Pericardium fibroblast (primary cell): ENCODE results near the gene CARD14.

GRCh38 chr17:78891415-78891709 lies 11.6 kb downstream of the CEP295NL start:
- RAMPAGE, long total RNA: no peak

GRCh38 chr17:78971967-78972490 lies 7.7 kb downstream of the LGALS3BP start:
- RAMPAGE, long total RNA: no peak

DNA sequence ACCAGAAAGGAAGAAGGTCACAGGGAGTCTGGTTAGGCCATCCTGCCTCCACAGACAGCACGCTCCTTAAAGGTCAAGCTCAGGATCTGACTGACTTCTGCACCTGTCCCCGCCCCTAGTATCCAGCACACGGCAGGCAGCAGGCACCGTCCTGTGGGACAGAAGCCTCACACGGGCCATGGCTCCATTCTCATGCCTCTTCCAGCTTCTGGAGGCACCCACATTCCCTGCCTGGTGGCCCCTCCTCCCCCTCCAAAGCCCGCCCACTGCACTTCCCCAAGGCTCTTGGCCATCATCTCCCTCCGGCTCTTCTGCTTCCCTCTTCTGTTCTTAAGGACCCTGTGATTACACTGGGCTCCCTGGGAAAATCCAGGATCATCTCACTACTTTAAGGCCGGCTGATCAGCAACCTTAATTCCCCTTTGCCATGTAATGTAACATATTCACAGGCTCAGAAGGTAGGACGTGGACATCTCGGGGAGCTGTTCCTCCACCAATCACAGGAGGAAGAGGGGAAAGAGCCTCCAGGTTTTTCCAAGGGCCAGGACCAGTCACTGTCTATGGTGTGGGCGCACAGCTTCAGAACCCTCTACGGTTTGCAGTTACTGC lies 3.5 kb downstream of the CANT1 start:
- RAMPAGE, long total RNA: no peak

GRCh38 chr17:79092213-79092553 lies 17.6 kb downstream of the ENGASE start:
- RAMPAGE, long total RNA: no peak

- RAMPAGE, long total RNA: no peak
These were observed 231.2 kb downstream of the ENGASE start for GRCh38 chr17:79305753-79306256.

DNA sequence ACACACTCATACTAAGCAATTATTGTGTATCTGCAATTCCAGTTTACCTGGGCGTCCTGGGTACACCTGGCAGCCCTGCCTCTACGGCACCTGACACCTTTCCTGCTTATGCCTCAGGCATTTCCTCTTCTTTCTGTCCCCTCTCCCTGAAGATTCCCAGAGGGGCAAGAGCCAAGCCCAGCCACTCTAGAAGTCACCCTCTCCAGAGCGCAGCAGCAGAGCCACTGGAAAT lies 37.9 kb downstream of the RBFOX3 start:
- RAMPAGE, long total RNA: no peak

DNA sequence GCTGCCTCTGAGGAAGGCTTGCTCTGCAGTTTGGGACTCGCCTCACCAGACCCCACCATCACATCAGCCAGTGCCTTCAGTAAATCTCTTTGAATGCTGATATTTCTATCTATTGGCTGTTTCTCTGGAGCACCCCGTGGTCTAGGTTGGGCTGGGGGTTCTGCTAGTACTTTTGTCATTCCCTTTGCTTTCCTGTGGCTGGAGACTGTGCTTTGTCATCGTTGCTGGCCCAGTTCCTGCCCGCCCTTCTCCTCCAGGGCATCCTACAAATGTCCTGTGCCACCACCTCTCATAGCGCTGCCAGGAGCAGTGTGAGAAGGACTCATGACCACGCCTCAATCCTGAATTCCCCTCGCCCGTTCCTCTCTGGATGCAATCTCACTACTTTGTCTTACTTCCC lies 8.0 kb upstream of the CBX2 start:
- RAMPAGE, long total RNA: no peak

DNA sequence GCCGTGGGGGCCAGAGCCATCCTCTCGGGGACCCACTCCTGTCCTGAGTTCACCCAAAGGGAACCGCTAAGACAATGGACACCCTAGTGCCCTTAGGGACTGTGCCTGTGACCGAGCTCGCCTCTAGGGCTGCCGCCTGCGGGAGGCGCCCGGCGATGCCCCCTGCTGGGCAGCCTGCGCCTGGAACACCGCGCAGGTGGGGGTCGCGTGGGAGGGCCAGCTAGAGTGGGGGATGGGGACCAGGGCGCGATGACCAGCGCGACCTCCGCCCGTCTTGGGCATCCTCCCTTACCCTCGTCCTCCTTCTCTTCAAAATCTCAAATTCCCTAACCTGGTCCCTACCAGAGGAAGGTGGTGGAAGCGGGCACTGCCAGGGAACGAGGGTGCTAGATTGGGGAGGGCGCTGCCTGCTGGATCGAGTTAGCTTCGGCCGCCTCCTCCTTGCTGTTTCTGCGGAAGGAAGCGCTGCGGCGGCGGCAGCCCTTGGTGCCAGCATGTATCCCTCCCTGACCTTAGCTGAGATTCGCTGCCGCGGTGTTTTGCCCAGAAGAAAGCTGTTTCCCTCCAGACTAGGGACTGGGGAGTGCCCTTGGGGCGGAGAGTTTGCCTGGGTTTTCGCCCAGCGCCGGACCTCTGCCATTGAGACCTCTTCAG lies 14.6 kb upstream of the CBX8 start:
- RAMPAGE, long total RNA: no peak

DNA sequence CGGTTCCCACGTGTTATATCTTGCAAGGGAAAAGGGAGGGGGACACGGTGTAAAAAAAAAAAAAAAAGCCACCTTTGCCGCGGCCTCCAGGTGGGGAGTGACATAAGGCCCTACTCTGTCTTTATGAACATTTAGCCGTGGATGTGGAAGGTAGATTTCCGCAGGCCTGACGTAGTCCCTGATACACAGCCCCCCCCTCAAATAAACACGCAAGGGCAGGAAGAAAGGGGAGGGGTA lies 1.4 kb downstream of the CBX4 start:
- RAMPAGE, long total RNA: no peak

GRCh38 chr17:79838324-79839365 lies 595 bp downstream of the CBX4 start:
- RAMPAGE, long total RNA: no peak

- RAMPAGE, long total RNA: no peak
These were observed 80.7 kb upstream of the CBX4 start for GRCh38 chr17:79919907-79920420.

DNA sequence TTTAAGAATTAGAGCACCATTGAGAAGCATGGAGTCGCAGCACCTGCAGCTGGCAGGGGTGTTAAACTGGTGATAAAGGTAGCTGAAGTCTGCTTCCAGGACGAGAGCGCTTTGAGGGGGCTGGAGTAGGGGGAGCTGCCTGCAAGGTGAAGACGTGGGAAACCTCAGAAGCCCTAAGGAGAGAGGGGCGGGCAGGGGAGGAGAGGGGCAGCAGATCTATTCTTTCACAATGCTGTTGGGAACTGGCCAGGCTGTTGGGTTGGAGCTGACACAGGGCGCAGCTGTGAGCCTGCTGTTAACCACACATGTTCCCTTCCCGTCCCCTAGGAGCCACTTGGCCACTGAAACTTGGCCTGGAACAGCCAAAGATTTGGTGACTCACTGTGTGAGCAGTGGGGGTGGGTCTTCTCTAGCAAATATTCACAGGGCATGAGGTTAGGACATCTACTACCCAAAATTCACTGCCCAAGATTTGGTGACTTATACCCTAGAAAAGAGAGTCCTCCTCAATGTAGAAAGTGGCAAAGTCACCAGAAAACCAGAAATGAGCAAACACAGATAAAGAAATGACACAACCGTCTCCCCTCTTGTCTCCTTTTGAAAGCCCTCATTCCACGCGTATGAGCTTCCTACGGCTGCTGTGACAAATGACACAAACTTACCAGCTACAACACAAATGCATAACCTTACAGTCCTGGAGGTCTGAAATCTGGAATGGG lies 6.4 kb downstream of the TBC1D16 start:
- RAMPAGE, long total RNA: no peak

DNA sequence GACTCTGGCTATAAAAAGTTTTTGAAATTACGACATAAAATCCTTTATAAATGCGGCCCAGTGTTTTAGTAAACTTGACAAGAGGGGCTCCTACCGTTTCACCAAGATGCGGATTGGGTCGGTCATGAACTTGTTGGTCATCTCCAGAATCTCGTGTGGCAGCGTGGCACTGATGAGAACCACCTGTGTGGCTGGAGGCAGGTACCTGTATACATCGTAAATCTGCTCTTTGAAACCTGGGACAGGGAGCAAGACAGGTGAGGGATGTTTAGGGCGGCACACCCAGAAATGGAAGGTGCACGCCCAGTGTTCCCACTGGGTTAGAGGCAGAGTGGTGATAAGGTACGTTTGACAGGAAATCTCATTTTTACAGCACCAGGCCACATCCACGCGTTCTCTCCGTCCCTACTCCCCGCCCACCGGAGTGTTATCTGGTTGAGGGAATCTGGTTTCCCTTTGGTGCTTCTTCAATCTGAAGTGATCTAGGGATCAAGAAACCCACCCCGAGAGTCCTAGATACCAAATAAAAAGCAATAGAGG lies 7.9 kb downstream of the EIF4A3 start:
- RAMPAGE, long total RNA: no peak

DNA sequence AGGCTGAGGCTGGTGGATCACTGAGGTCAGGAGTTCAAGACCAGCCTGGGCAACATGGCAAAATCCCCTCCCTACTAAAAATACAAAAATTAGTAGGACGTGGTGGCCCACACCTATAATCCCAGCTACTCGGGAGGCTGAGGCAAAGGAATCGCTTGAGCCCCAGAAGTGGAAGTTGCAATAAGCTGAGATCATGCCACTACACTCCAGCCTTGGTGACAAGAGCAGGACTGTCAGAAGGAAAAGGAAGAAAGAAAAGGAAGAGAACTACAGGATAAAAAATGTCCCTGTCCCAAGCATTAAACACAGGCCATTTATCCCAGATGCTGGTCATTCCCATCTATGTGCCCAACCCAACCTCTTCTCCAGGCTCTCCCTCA lies 1.6 kb downstream of the EIF4A3 start:
- RAMPAGE, long total RNA: no peak

DNA sequence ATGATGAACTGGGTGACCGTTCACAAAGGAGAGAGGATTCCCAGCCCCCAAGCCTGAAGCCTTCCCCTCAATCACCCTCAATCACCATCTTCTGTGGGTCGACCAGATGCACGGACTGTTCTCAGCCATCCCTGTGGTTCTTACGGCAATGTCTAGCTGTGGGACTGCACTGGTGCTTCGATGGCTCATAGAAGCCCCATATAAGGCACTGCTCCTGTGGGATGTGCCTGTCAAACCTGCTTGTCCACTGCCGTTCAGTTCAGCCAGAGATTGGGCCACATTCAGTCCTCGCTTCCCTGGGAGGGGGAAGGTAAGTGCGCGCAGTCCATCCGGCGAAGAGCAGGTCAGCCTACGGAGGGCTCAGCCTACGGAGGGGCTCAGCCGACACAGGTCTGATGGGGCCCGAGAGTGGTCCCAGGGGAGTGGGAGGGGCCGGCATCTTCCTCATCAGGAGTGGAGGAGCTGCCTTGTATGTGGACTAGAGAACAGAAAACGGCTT lies at the start of gene CARD14:
TSS of gene CARD14 (plus strand) at position 284 of the 499 bp plus-strand sequence.
- RAMPAGE, long total RNA: no peak

DNA sequence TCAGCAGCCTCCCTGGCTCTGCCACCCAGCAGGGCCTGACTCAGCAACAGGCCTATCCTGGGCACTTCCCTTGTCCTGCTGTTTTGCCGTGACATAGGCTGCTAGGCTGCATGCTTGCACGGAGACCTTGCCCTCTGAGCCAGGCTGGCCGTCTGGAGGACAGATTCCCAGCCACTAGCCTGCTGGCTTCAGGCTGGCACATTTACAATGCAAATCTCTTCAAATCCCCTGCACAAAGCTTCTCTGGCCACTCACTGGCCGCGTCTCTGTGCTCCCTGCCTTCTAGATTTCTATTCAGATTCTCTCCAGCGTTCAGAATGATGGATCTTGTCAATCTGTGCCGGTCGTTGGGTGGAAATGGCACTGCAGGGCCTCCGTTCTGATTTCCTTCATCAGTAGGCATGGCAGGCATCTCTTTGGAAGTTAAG lies 9.6 kb downstream of the RNF213 start:
- RAMPAGE, long total RNA: no peak

DNA sequence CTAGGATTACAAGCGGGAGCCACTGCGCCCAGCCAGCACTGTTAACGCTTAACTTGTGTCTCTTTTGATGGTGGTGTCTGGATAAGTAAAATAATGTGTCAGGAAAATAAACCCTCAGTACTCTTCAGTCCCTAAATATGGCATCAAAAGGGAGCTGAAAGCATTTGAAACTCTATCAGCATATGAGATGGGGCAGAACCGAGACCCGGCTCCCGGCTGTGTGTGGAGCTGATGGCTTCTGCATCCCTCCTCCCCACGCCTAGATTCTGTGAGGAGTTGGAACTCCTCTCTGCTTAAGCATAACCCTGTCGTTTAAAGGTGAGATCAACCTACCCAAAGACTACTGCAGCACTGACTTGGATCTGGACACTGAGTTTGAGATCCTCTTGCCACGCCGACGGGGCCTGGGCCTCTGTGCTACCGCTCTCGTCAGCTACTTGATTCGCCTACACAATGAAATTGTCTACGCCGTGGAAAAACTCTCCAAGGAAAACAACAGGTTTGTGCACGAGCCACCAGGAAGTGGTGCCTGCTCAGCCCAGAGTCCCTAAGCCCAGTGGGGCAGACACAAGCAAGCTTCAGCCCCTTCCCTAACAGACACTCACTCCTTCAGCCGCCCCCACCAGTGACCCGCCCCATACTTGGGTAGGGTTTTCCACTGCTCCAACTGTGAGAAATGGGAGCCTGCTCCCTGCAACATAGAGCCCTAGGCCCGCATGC lies 28.9 kb upstream of the ENDOV start:
- RAMPAGE, long total RNA: no peak

GRCh38 chr17:80702998-80703645 lies 158.5 kb downstream of the RPTOR start:
- RAMPAGE, long total RNA: no peak

GRCh38 chr17:80870196-80870883 lies 121.3 kb upstream of the CHMP6 start:
- RAMPAGE, long total RNA: no peak

DNA sequence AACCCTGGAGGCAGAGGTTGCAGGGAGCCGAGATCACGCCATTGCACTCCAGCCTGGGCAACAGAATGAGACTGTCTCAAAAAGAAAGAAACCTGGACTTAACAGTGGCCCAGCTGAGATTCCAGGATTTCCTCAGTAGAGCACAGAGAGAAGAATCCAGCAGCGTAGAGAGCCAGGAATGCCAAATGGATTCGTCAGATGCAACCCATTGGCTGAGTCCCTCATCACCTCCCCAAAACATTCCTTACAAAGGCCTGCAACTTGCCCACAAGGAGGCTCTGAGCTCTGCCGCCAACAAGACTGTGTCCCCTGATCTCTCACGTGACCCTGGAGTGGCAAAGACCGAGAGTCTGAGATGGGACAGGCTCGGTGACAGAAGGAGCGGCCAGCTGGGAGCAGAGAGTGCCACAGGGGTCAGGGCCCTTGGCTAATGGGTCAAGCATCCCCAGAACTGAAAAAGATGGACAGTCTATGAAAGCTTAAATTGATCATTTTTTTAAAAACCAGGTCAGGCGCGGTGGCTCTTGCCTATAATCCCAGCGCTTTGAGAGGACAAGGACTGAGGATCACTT lies 6.9 kb upstream of the CHMP6 start:
- RAMPAGE, long total RNA: no peak